ENCODE results near the genes ADD1 and HTT.

GRCh38 chr4:2793421-2794151 lies 701 bp downstream of the SH3BP2 start:
- RRBS, result 2% methylated on average over 16 of the region's 47 CpGs

DNA sequence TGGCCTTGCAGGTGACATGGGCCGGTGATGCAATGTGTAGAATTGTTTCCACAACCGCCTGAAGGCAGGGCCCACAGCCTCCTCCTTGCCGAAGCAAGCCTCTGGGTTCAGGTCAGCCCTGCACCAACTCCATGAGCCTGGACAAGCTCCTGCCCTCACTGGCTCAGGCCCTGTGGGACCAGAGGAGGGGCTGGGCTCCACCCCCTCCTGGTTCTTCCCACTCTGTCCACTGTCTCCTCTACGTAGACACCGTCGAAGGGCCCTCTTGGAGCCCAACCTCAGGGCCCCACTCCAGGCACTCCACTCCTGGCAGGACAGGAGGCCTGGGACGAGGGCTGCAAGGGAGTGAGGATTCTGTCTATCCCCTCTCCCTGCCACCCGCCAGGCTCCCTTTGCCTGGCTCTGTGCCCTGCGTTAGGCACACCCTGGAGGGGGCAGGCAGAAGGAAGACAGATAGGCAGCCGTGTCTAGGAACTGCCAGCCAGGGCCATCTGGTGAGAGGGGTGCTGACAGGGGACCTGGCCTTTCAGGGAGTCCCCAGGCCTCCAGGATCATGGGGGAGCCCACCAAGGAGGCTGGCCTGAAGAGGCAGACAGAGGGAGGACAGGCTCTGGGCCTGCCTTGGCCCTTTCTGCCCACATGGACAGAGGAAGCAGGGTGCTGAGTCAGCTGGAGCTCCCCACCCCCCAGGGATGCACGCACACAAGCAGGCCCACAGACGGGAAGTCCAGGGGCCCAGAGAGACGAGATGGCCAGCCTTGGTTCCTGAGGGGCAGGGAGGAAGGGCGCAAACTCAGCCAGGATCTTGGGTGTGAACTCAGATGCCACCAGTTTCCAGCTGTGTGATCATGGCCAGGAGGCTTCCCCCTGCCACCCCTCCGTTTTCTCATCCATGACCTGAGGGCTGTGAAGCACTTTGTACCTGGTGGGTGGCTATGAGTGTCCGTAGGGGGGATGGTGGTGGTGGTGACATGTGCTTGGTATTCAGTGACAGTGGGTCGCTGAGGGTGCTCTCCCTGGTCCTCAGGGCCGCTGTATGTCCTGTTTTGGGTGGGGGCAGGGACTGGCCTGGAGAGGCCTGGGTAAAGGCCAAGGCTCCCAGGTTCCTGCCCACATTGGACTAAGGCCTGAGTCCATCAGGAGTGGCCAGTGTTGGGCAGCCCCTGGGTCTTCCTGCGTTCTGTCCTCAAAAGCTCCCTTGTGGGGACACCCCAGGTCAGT lies 1.7 kb downstream of the SH3BP2 start:
- RRBS, result no CpG with 5 or more reads among the region's 19 CpGs

DNA sequence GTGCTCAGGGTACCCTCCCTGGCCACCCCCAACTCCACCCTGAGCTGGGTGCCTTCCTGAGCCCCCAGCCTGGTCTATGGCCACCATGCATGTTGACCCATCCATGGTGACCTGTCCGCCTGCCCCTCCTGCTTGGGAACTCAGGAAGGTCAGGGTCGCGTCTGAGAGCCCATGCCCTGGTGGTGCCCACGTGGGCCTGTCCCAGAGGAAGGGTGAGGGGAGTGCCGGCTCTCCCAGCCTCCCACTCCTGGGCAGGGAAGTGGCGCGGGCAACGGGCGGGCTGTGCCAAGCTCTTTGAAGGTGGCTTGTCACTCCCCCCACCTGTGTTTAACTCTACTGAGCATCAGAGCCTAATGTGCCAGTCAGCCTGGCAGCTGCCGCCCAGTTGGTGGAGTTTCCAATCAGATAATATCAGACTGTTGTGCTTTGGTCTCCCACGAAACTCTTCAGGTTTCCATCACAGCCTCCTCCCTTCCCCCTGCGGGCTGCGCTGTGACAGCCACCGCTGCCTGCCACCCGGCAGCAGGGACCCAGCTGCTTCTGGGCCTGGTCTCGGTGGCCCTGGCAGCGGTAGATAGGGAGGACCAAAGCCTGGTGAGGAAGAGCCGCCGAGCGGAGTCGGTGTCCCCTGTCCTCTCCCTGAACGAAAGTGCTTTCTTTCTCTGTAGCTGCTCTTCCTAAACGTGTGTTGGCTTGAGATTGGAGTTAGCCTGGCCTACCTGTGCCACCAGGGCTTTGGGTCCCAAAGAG lies 4.9 kb downstream of the SH3BP2 start:
- RRBS, result no CpG with 5 or more reads among the region's 23 CpGs

DNA sequence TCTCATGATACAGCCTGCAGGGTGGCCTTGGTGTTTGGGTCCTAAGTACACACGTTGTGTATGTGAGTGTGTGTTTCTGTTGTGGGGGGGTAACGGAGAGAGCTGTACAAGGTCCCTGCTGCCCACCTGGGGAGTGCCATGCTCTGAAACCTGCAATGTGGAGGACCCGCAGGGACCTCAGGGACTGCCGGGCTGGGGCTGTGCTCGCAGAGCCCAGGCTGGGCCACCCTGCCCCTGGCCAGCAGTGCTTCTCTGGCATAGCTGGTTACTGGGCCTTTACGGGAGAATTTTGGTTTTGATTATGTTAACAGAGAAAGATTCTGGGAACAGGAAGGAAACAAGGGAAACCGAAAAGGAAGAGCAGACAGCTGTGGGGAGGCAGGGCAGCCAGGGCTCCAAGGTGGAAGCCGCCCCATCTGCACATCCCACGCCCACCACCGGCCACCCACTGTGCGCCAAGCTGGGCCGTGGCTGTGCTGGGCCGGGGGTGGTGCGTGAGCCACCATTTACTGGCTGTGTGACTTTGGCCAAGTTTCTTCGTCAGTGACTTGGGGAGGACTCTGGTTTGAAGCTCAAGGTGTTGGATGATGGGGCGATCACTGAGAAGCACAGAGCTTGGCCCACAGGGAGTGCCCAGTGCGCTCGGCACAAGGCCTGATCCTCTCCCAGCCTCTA lies 20.1 kb downstream of the SH3BP2 start:
- RRBS, result 20% methylated on average over 4 of the region's 18 CpGs

- RRBS, result 1% methylated on average over 34 of the region's 76 CpGs
These were observed at the start of gene ADD1 for GRCh38 chr4:2843544-2844130. ADD1 (plus strand) TSS chr4:2843844.

DNA sequence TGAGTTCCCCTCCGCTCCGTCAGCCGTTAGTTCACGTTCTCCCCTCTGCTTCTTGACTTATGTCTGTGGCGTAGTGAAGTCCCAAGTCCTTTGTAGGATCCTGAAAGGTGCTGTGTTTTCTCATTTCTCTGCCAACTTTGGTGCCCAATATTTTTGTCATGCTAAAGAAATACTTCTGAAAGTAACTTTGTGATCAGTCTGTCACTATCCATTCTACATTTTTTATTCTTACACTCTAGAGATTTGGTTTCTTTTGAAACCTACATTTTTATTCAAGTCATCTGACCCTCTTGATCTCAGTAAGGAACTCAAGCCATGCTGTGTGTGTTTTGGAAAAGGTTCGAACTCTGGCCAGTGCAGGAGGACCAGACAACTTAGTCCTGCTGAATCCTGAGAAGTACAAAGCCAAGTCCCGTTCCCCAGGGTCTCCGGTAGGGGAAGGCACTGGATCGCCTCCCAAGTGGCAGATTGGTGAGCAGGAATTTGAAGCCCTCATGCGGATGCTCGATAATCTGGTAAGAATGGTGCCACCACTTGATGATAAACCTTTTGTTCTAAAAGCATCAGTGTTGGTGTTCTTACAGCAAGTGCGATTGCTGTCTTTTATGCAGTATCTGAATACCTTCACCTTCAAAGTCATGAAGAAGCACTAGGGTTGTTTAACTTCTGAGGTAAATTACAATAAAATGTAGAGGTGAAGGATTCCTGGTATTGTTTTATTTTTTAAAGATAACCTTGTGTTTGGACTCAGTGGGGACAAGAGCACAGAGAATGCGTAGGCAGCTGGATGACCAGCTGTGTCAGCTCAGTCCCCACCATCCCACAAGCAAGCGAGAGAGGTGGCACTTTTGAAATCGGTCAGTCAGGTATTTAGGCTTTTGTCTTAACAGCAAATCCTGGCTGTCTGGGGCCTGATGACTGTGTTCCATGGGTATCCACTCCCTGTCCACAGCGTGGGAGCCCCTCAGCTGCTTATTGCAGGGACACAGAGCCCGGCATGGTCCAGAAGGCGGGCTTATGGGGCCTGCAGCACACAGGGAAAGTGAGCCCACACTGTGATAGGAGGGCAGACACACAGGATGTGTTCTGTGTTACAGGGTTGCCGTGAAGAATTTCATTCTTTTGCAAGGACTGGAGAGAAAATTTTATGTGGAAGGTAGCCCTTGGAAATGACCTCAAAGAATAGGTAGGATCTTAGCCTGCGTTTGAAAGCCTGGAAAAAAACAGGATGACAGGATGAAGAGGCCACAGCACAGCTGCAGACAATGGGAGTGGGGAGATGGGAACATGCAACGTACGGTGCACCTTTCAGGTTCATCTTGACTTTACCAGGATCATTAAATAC lies 35.2 kb downstream of the MFSD10 start:
- RRBS, result no CpG with 5 or more reads among the region's 22 CpGs

GRCh38 chr4:2930446-2931531 lies 3.8 kb downstream of the MFSD10 start:
- RRBS, result 92% methylated on average over 1 of the region's 40 CpGs

DNA sequence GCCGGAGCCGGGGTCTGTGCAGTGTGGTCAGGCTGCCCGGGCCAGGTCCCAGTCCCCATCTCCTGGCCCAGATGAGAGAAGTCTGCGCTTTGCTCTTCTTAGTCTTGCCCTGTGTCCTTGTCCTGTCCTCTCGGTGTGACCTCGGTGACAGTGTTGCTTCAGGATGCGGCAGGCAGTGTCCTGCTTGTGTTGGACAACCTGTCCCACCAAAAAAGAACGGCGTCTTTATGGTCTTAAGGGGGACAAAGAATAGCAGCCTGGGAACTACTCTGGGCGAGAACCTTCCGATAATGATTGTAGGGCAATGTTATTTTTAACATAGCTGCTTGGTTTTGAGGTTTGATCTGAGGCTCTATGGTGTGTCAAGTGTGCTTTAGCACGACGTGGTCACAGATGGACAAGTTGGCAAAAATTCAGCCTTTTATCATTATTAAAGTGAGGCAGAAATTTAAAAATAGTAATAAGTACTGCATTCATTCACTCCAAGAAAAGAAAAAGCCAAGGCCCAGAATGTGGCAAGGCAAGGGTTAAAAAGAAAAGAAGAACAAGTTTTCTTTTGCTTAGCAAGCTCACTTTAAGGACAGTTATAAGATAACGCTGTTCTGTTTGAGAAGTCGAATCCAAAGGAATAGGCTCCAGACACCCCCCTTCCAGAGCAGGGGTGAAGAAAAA lies 1.0 kb downstream of the GRK4 start:
- RRBS, result 2% methylated on average over 1 of the region's 15 CpGs

- RRBS, result 2% methylated on average over 16 of the region's 64 CpGs
These were observed 802 bp upstream of the HTT start for GRCh38 chr4:3073468-3074289.

GRCh38 chr4:3074290-3074794 lies at the start of gene HTT:
HTT (plus strand) TSS chr4:3074681.
- RRBS, result 2% methylated on average over 18 of the region's 57 CpGs

GRCh38 chr4:3202850-3203861 lies 45.8 kb upstream of the MSANTD1 start:
- RRBS, result no CpG with 5 or more reads among the region's 22 CpGs

DNA sequence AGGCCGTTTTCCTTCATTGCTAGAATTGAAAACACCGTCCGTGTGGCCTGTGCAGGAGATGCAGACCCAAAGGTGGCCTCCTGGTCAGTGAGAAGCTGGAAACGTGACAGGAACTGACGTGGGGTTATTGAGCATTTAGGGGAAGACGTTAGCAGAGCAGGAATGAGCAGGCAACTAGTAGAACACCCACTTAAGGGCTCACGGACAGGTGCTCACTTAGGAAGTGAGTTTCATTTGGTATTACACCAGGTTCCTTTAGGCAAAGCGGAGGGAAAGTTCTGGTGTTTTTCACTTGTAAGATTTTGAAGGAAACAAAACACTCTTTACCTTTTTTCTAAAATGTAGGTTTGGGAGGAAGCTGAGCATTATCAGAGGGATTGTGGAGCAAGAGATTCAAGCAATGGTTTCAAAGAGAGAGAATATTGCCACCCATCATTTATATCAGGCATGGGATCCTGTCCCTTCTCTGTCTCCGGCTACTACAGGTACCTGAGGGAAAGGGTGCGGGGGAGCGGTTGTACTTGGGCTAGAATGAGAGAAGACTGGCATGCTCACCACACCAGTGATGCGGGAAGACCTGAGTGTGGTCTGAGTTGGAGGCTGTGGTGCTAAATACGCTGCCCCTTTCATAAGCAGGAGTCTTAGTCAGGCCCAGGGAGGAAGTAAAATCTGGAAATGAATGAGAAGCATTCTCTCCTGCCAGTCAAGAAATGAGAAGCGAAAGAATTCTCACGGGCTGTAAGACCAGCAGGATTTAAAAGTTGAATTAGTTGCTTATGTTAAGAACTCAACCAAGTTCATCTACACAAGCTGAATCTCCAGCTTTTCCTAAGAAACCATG lies 25.1 kb upstream of the MSANTD1 start:
- RRBS, result no CpG with 5 or more reads among the region's 15 CpGs

DNA sequence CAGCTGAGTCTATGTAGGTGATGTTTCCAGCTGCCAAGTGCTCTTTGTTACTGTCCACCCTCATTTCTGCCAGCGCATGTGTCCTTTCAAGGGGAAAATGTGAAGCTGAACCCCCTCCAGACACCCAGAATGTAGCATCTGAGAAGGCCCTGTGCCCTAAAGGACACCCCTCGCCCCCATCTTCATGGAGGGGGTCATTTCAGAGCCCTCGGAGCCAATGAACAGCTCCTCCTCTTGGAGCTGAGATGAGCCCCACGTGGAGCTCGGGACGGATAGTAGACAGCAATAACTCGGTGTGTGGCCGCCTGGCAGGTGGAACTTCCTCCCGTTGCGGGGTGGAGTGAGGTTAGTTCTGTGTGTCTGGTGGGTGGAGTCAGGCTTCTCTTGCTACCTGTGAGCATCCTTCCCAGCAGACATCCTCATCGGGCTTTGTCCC lies 6.1 kb upstream of the MSANTD1 start:
- RRBS, result no CpG with 5 or more reads among the region's 11 CpGs

GRCh38 chr4:3362298-3362824 lies 69.5 kb downstream of the RGS12 start:
- RRBS, result no CpG with 5 or more reads among the region's 7 CpGs

GRCh38 chr4:3371392-3372198 lies 70.2 kb upstream of the HGFAC start:
- RRBS, result 33% methylated on average over 3 of the region's 26 CpGs

- RRBS, result no CpG with 5 or more reads among the region's 13 CpGs
These were observed 57.4 kb upstream of the HGFAC start for GRCh38 chr4:3384271-3384816.

DNA sequence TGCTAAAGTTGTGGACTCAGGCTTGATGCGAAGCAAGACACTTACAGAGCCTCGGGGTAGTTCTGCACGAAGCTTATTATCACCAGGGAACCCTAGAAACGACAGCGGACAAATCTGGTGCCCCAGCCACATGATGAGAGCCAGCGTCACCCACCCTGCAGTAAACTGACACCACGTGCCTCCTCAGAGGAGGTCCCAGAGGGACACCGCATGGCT lies 36.7 kb upstream of the HGFAC start:
- RRBS, result no CpG with 5 or more reads among the region's 8 CpGs

- RRBS, result 54% methylated on average over 2 of the region's 19 CpGs
These were observed 1.7 kb upstream of the DOK7 start for GRCh38 chr4:3461161-3462019.

DNA sequence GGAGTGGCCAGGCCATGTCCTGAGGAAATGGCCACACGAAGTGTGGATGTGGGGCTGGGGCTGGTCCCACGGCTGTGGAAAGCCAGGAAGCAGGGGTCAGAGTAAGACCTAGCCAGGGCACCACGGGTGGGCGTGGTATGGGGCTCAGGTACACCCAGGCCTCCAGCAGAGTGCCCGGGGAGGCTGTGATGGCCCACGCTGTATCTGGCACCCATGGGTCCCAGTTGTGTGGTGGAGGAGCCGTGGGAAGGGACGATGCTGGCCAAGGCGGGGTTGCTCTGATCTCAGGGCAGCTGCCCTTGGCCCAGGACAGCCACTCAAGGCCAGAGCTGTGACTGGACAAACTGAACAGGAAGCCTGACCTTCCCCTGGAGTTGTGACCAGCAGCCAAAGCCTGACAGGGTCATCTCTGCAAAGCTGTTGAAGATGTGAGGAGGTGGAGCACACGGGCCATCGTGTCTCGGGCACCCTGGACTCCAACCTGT lies 29.7 kb downstream of the LRPAP1 start:
- RRBS, result no CpG with 5 or more reads among the region's 12 CpGs

GRCh38 chr4:3576351-3576959 lies 44.2 kb upstream of the LRPAP1 start:
- RRBS, result 67% methylated on average over 2 of the region's 18 CpGs